LHCN-M2 (cell line): Measurements from ENCODE around the gene PLA2G2C.

DNA sequence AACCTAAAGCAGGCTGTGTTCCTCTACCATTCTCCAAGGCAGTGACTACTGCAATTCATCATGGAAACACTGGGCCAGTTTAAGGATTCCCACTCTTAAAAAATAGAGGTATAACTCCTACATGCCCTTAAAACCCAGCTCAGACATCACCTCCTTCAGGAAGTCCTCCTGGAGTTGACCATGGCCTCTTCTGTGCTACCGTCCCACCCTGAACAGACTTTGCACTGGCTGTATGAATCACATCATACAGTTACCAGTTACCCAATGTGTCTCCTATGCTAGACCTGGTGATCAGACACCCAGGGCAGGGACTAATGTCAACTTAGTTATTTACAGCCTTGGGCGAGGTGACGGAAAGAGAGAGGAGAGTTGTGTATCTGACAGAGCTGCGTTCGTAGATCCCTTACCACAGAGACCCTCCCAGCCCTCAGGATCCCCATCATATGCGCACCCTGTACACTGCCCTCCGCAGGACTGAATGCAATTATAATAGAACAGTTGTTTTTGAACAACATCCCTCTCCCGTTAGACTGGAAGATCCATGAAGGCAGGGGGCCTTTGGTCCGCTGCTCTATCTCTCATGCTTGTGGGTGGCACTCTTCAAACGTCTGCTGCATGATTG, 72.7 kb downstream of the SLC66A1 start:
- RAMPAGE, long total RNA: no peak

- RAMPAGE, long total RNA: no peak
Observed at GRCh38 chr1:19426215-19426741, 59.1 kb downstream of the CAPZB start.

DNA sequence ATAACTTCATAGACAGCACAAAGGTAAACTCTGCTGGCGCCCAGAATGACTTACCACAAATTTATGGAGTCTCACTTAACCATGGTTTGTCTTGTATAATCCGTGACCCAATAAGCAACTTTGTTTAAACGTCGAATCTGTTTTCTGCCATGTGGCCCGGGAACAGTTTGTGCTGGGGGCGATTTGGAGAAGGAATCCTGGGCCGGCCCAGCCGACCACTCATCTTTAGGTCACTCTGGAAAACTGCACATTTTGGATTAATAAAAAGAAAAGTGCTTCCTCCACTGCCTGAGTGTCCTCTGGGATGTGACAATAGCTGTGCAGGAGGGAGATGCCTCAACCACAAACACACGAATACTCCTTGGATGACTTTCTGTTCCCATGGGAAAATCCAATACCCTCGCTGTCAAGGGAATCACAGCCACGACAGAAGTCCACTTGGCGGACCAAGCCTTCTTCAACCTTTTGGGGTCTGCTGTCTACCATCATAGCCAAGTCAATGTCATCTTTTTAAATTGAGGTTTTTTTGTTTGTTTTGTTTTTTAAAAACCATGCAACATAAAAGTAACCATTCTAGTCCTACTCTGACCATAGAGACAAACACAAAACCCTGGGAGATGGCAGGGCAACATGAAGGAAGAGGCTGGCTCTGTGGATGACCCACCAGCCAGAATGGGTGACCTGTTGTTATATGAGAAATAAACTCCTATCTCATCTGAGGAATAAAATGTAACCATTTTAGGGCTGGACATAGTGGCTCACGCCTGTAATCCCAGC, 57.8 kb downstream of the CAPZB start:
- RAMPAGE, long total RNA: no peak

DNA sequence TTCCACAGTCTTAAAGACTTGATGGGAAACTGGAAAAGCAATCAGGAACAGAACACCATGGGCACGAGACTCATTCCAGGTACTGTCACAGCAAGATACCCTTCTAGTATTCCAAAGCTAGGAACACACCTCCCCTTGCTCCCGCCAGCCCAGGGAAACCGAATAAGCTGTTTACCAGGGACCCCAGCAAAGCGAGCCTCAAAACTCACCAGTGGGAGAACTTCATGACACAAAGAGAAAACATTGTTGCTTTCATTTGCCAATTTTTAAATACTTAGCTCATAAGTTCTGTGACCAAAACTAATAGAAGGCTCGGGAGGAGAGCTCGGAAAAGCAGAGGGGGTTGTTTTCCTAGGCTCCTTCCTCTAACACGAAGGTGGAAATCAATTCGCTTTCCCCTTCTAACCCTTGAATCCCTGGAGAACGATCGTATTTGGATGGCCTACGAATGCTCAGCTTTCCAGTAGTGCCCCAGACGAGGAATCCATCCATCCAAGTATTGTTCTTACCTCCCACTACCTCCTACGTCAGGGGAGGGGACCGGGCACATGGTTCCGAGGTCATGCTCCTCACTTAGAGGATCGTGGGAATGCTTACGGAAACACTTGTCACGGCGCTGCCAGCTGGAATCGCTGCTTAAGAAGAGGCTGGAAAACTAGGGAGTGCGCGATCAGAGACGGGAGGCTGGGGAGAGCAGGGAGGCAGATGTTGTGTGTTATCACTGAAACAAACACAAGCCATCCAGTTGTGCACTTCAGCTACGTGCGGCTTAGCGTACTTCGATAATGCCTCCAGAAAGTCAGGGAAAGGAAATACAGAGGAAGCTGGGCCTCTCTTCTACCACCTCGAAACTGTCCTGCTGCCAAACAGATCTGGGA, 47.5 kb downstream of the CAPZB start:
- RAMPAGE, long total RNA: no peak

DNA sequence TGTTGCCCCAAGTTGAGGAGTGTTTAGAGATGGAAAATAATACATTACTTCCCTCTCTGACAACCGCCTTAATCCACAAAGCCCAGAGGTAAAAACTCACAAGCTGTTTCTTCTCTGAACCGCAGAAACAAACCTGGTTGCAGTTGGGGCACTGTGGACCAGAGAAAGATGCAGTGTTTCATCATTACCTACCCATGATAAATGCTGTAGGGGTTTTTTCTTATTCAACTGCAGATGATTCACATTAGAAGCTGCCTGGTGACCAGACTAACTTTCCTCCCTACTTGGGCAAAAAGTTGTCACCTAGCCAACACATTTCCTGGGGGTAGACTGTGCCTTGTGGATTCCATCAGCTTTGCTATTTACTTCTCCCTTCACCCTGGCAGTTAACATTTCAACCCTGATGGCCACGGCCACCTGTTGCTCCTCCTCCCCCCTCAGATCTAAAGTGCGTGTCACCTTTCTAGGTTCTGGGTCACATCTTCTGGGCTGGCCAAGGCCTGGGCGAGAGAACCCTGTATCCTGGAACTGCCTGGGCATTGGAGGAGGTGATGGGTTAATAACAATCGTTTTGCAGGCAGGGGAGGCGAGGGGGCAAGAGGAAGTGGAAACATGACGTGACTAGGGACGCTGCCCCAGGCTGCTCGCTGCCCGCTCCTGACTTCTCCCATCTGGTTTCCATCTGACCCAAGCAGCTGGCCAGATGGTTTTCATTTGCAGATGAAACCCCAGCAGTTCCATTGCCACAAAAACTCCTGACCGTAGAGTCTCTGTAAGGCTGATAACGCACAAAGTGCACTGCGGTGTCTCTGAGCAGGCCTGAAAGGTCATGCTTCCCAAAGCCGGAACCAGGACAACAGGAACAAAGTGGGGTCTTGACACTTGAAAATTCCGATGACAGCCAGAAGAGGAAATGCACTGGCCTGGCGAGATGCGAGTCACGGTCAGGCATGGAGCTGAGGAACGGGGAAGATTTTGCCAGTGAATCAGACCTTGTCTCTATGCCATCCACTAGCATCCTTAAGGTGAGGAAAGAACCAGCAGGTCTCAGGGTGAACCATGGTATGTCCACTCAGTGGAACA, 36.6 kb downstream of the CAPZB start:
- RAMPAGE, long total RNA: no peak

GRCh38 chr1:19450440-19451281, 34.7 kb downstream of the CAPZB start:
- RAMPAGE, long total RNA: no peak

DNA sequence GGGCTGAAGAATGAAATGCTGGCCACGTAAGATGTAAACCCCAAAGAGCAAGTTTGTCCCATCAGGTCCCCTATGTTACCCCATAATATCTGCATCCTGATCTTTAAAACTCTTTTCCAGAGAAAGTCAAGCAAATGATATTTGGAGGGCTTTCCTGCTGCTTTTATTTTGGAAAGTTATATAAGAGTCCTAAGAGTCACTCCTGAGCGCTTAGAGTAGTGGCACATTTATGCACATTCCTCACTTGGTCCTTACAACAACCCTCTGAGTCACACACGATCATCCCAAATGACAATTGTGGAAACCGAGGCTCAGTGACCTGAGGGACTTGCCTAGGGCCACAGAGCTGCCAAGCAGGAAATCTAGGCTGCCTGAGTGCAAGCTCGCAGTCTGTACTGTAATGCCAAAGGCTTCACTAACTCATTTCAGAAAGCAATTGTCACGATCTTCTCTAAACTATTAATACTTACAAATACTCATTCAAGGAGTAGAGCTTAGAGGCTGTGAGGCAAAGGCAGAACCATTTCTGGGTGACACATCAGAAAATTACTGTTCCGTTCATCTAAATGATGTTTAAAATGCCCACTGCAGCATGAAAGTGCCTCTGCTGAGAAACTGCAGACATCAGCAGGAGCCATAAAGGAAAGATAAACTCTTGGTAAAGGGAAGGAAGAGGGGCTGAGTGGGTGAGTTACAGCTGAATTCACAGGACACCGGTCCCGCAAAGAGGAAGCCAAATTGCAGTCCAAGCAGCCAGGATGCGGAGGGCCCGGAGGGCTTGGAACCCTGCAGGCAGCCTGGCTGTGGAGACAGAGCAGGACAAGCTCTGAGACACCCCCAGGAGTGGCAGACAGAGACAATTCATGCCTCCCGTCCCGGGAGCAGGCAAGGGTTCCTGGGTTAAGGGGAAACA, 30.8 kb downstream of the CAPZB start:
- RAMPAGE, long total RNA: no peak

- RAMPAGE, long total RNA: no peak
Observed at GRCh38 chr1:19461341-19461571, 24.1 kb downstream of the CAPZB start.

DNA sequence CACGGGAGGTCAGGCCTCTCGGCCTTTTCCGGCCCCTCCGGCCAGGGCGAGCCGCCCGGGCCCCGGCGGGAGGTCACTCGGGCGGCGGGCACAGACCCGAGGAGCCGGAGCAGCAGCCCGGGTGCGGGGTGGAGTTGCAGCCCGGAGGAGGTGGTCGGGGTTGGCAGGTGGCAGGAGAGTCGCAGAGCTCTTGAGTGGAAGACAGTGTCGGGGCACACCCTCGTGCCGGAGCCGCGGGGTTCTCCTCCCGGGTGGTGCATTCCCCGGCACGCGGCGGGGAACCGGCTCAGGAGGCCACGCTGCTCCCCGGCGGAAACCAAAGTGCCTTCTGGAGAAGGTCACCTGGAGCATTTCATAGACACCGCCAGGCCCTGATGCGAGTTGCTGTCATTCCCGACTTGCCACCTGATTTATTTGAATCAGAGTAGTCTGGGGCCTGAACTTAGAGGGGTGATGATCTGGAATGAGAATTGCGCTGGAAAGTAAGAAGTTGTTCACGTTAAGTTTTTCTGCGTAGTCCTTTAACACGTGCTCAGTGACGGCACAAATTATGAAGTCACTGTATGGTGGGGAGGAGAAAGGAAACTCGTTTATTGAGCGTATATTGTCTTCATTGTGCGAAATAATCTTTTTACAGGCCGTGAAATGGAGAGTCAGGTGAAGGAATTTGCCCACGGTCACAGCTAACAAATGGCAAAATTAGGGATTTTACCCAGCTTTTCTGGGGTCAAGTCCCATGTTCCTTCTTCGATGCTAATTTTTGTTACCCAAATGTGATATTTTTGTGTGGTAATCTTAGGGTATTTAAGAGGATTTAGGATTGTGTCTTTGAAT, 635 bp downstream of the MICOS10 start:
- RAMPAGE, long total RNA: no peak

GRCh38 chr1:19643453-19643925, 622 bp upstream of the NBL1 start:
- RAMPAGE, long total RNA: no peak

- RAMPAGE, long total RNA: no peak
Observed at GRCh38 chr1:19804595-19805328, 5.0 kb upstream of the TMCO4 start.

DNA sequence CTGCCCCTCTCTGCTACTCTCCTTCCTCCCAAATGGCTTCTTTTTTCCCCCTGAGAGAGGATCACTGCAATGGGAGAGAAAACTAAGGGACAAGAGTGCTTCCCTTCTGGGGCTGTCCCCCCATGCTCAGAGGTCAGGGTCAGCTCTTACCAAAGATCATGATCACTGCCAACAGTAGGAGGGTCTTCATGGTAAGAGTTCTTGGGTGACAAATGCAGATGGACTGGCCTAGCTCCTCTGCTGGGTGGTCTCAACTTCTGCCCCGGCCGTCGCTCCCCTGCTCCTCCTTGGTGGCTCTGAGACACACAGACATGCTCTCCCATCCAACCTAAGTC, 867 bp downstream of the PLA2G2A start:
- RAMPAGE, long total RNA: no peak

- RAMPAGE, long total RNA: no peak
Observed at GRCh38 chr1:20008307-20008605, 28.8 kb upstream of the PLA2G2A start.

DNA sequence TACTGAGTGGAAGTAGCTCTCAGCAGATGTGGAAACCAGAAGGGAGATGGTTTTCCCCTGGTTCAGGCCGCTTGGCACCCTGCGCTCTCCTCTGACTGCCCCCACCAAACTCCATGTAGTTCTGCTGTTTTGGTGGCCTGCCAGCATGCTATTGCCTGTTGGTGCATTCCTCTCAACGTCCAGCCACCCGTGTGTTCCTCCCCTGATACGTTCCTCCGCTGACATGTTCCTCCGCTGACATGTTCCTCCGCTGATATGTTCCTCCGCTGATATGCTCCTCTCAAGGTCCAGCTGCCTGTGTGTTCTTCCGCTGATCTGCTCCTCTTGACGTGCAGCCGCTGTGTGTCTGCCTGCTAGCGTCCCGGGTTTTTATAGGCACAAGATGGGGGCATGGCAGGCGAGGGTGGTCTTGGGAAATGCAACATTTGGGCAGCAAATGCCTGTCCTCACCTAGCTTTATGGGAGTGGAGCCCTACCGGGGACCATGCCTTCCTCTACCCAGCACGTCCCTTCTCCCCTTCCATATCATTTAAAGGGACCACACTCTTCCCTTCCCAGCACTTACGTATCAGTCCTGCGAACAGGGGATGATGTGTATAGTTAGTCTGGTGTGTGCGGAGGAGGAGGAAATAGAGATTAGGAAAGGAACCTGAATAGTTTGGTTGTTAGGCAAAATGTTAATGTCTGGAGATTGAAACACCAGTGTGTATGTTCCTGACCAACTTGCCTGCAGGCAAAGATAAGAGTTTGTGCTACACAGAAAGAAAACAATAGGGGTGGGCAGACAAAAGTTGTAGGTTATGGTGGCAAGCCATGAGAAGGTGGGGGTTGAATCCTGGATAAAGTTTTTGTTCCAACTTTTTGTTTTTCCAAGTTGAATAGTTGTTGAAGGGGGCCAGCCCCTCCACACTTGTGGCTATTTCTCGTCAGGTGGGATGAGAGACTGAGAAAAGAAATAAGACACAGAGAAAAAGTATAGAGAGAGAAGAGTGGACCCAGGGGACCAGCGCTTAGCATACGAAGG, 40.5 kb upstream of the PLA2G5 start:
- RAMPAGE, long total RNA: no peak

DNA sequence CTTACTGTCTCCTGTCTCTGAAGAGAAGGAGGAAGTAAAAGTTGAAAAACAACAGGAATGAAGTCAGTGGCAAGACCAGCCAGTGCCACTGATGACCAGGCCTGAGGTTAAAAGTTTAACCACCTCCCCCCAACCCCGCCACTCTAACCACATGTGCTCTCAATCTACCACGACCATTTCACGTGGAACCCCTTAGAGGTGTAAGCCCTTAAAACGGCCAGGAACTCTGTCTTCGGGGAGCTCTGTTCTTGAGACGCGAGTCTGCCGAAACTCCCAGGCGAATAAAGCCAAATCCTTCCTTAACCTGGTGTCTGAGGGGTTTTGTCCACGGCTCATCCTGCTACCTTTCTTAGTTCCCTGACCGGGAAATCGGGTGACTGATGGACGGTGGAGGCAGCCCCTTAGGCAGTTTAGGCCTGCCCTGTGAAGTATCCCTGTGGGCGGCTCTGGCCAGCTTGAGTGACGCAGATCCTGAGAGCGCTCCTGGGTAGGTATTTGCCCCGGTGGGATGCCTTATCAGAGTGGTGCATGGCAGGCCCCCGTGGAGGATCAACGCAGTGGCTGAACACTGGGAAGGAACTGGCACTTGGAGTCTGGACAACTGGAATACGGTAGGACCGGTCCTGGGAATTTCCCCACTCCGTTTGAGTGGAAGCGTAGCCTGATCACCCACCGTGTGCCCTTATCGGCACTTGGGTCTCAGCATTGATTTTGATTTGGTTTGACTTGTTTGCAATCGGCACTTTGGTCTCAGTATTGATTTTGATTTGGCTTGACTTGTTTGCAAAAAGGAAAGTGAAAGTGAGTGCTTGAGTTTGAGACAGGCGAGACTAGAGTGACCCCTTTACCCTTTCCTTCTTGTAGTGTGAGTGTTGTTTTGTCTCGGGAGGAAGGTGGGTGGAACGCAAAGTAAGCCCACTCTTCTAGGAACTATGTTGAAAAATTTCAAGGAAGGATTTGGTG, 15.1 kb downstream of the PLA2G2F start:
- RAMPAGE, long total RNA: no peak

GRCh38 chr1:20186326-20186935, at the start of gene PLA2G2C:
Gene PLA2G2C (minus strand): TSS chr1:20186518.
- RAMPAGE, long total RNA: no peak

- RAMPAGE, long total RNA: no peak
Observed at GRCh38 chr1:20186936-20187455, 678 bp upstream of the PLA2G2C start.

- RAMPAGE, long total RNA: no peak
Observed at GRCh38 chr1:20302010-20302448, 11.4 kb downstream of the VWA5B1 start.

- RAMPAGE, long total RNA: no peak
Observed at GRCh38 chr1:20343227-20344039, 52.8 kb downstream of the VWA5B1 start.

GRCh38 chr1:20366061-20366386, 75.3 kb downstream of the VWA5B1 start:
- RAMPAGE, long total RNA: no peak